ENCODE data around the gene BASP1.

DNA sequence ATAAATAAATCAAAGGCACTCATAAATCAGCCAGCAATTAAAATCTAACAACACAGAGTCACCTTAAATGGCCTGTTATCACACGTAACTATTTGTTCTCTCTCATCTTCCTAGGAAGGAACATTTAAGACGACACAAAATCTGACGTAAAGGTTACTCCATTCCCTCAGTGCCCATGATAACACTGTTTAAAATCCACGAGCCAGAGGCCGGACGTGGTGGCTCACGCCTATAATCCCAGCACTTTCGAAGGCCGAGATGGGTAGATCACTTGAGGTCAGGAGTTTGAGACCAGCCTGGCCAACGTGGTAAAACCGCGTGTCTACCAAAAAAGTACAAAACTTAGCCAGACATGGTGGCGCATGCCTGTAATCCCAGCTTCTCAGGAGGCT lies 56.4 kb downstream of the MYO10 start:
- PRO-cap, 2 experiments = no peak in any of the 2 experiments

DNA sequence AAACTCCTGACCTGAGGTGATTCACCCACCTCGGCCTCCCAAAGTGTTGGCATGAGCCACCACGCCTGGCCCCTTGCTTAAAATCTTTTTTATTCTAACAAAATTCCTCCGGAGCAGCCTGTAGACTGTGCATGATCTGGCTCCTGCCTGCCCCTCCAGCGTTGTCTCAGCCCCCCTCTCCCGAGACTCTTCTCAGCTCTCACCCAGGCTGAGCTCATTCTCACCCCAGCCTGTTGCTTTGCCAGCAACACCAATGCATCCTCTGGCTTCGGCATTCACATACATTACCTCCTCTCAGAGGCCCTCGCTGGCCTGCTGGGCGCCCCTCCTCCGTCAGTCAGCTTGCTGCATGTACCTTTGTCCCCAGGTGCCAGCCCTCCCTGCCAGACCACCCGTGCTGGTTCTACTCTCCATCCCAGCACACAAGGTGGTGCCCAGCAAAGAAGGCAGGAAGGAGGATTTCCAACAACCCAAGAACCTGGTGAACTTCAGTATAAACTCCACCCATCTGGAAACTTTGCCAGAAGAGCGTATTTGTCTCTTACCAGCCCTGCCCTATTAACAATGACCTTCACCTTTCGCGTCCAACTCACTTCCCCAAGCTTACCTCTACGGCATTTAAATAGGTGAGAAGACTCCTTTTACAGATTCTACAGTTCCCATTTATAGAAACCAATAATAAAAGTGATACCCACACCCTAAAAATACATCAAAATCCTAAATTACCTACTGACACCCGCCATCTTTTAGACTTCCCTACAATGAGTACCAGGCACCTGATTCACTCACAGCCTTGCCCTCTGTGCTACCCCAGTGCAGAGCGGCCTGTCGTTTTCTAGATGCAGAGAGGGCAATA lies 34.9 kb downstream of the MYO10 start:
- PRO-cap, 2 experiments = no peak in any of the 2 experiments

- PRO-cap, 2 experiments = no peak in any of the 2 experiments
Observed at GRCh38 chr5:17062548-17063573, 126.8 kb upstream of the MYO10 start.

- PRO-cap, 2 experiments = no peak in any of the 2 experiments
Observed at GRCh38 chr5:17216462-17216699, 1.1 kb upstream of the BASP1 start.

GRCh38 chr5:17217188-17217962 lies at the start of gene BASP1:
Gene BASP1 (plus strand): TSS chr5:17217631.
- PRO-cap, 2 experiments = peak in 2 of 2 experiments; most common plus-strand start chr5:17217631 (in 2)

GRCh38 chr5:18673939-18674825 lies 1018.5 kb upstream of the H3Y1 start:
- PRO-cap, 2 experiments = no peak in any of the 2 experiments

GRCh38 chr5:18744886-18745297 lies 1089.2 kb upstream of the H3Y1 start:
- PRO-cap, 2 experiments = no peak in any of the 2 experiments

- PRO-cap, 2 experiments = peak in 1 of 2 experiments; most common minus-strand start chr5:19403491 (in 1)
Observed at GRCh38 chr5:19403272-19403594, 584.8 kb downstream of the CDH18 start.

DNA sequence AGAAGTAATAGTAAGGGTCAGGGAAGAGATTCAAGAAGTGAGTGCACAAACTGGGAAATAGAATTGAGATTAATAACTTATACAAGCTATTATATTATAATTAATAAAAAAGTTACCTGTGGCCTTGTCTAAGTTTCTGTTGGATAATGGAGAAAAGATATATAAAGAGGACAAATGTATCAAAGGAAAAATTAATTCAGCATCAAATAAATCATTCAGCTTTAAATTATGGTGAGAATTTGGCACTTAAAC lies 321.3 kb downstream of the CDH18 start:
- PRO-cap, 2 experiments = no peak in any of the 2 experiments

- PRO-cap, 2 experiments = no peak in any of the 2 experiments
Observed at GRCh38 chr5:20575451-20575937, 587.5 kb upstream of the CDH18 start.

DNA sequence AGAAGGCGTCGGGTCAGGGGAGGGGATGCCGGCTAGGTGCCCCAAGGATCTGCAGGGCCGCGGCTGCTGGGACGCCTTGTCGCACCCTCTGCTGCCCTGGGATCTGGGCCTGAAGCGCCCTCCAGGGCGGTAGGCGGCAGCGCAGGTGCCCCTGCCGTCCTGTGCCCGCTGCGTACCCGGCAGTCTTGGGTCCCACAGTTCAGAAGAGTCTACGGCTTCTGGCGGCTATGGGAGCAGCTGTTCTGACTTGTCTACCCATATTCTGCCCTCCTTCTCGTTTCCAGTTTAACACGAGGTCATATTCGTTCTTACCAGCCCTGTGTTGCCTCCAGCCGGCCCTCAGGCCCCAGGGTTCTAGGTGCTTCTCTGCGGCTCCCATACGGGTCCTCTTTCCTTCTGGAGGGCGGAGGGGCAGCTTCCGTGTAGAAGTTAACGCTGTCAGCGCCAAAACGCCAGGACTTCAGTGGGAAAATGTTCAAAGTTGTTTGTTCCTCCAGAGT lies 1771.9 kb upstream of the CDH9 start:
- PRO-cap, 2 experiments = no peak in any of the 2 experiments

- PRO-cap, 2 experiments = no peak in any of the 2 experiments
Observed at GRCh38 chr5:30345982-30346434, 847.5 kb upstream of the CDH6 start.

GRCh38 chr5:30428608-30429701 lies 764.5 kb upstream of the CDH6 start:
- PRO-cap, 2 experiments = no peak in any of the 2 experiments

GRCh38 chr5:31192385-31192698 lies 1.1 kb upstream of the CDH6 start:
- PRO-cap, 2 experiments = no peak in any of the 2 experiments

GRCh38 chr5:31194719-31195355 lies 1.4 kb downstream of the CDH6 start:
- PRO-cap, 2 experiments = no peak in any of the 2 experiments

GRCh38 chr5:31916307-31916719 lies 257.8 kb downstream of the GOLPH3 start:
- PRO-cap, 2 experiments = no peak in any of the 2 experiments

DNA sequence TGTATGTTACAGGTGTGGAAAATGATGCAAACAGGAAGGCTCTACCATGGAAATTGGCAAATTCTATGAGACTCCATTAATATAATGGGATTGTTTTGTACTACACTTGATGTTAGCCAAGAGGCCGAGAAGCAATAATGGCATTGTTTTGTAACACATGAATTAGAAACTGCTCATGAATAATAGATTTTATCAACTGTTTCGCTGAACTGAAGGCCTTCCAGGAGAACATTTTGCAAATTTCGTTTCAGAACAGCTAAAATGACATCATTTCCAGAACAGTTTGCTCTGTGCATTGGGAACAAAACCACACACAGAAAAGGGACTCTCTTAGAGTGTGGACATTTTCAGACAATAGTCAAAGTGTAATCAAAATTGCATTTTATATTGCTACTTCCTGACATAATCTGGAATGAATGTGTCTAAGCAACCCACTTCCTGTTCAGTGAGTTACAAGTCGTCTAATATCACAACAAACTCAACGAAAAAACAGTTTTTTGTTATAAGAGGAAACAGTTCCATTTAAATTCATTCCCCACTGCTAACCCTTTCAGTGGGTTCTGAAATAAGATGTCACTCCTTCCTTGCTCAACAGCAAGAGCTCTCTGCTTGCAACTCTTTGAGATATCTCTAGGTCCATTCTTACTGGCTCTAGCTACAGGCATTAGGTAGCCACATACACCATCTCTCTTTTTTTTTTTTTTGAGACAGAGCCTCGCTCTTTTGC lies 141.0 kb downstream of the GOLPH3 start:
- PRO-cap, 2 experiments = no peak in any of the 2 experiments

DNA sequence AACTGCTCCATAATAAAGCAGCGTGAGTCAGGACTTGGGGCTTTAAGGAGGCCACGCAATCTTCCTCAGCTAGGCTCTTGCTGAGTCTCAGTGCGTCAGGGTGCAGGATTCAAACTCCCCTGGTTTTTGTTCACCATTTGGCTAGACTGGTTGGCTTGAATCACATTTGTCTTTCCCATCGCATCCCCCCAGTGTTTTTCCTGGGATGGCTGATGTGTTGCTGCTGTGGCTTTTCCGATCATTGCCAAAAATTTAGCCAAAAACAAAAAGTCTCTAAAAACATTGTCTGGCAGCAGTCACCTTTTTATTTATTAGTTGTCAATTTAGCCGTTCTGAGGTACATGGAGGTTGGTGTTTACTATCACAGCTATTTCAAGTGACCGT lies 102.5 kb downstream of the GOLPH3 start:
- PRO-cap, 2 experiments = no peak in any of the 2 experiments

DNA sequence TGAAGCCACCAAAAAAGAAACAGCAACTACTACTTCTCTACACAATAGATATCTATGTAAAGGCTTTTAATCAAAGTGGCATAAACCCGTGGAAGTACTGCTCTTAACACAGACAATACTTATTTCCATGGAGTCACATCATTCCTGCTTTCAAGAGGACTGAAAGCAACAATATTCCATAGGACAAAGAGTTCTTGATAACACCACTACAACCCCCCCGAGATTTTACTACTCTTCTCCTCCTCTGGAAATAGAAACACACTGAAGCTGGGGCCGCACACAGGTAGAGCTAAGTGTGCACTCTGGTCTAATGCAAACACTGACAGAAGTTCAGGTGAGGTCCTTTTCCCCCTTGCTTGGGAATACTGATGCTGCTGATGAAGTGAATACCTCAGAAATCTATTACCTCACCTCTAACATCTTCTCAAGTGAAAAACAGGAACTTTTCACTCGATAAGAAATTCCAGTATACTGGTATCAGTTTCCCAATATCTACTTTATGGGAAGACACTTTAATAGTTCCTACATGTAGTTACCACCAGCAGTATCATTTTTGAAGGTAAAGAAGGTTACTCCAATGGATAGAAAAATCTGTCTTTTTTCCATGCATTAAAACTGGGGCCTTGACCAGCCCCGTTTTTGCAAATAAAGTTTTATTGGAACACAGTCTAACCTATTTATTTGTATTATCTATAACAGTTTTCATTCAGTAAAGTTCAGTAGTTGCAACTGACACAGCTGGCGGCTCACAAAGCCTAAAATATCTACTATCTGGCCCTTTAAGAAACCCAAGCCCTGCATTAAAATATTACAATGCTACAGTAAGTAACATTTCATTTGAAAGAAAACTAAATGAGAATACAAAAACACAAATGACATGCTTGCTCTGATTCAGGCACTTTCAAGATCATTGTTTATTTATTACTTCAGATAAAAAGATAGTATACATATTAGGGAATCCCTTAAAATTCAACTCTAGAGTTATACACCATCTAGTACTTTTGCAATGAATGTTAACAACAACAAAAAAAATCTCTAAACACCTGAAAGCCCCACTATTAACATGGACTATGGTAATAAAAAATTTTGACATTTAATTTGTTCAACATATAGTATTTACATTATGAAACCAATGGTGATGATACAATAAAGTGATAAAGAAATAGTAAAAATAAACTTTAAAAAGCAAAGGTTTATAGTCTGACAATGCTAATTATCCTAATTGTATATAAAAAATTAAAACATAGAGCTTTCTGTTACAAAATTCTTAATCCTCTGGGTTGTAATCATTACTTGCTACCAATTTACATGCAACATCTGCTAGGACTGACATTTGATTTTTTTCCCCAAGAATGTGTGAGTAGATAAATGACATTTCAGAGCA lies 49.8 kb downstream of the GOLPH3 start:
- PRO-cap, 2 experiments = no peak in any of the 2 experiments

DNA sequence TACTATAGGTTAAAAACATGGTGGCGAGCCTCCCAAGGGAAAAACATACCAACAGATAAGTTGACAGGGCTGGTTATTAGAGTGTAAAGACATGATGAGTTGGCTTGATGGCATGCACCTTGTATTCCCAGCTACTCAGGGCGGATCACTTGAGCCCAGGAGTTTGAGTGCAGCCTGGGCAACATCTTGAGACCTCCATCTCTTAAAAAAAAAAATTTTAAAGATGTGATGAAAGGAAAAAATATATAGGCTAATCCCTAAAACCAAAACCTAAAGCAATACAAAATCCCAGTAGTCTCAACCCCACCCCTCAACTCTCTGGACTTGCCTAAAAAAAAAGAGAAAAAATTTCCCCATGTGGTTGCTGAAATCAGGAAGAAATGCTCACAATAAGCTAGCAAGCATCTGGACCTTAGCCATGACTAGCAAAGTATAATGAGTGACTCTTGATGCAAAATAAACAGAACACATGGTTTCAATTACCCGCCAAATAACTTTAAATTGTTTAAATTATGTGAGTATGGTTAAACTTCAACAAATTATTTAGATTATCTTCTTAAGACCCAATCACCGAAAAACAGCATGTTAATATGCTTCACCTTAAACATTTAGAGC lies 3.4 kb downstream of the GOLPH3 start:
- PRO-cap, 2 experiments = no peak in any of the 2 experiments